ENCODE measurements around the genes ABCF3, ALG3 and POLR2H.

- RRBS: 2% methylated on average over 28 of the region's 70 CpGs
Measured at GRCh38 chr3:184185076-184186261, at the start of gene ABCF3. ABCF3 (plus strand) TSS chr3:184186199.

DNA sequence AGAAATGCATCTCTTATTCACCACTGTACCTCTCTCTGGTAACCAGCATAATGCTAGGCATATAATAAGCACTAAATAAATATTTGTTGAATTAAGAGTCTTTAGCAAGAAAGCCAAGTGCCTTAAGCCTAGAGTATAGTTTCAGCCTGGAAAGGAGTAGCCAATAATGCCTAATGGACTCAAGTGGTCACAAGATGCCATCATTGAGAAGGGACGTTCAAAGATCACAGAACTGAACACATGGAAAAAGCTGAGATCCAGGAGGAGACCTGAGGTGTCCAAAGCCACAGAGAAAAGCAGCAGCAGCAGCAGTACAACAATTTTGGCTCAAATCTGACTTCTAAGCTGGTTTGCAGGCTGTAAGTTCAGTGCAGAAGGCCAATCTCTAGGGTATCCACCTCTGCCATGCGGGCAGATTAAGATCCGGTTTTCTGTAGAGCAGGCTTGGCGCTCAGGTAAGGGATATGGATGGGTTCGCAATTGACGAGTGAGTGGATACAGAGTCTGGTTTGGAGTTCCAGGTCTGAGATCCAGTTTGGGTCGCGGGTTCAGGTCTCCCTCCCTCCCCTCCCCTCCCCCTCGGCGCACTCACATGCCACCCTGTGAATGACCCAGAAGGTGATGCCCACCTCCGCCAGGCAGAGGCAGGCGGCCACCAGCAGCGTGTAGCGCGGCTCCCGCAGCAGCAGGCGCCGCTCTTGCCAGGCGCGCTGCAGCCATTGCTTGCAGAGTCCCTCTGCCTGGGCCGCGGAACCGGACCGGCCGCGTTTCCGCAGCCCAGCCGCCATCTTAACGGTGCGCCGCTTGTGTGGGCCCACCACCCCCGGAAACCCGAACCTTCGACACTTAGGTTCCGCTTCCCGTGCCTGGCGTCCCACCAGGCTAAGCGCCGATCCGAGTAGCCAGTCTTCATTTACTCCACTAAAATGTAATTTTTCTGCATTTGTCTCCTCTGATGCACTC lies at the start of gene ALG3:
Gene ALG3, minus strand, starts transcription at position 810 of the 963 bp plus-strand sequence.
- RRBS: 2% methylated on average over 4 of the region's 40 CpGs

DNA sequence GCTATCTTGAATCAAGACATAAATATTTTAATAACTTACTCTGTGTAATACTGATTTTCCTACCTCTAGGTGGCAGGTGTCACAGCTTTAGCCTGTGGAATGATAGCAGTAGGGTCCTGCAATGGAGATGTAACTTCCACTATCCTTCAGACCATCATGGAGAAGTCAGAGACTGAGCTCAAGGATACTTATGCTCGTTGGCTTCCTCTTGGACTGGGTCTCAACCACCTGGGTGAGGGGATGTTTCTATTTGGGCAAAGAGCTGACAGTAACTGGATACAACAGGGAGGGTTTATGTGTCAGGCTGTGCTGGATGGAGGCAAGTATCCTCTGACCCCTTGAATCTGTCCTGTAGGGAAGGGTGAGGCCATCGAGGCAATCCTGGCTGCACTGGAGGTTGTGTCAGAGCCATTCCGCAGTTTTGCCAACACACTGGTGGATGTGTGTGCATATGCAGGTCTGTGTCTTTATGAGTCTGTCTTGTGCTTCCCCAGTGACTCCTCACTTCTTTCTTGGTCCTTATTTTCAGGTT lies 6.7 kb downstream of the PSMD2 start:
- RRBS: no CpG with 5 or more reads among the region's 3 CpGs

- RRBS: 14% methylated on average over 2 of the region's 12 CpGs
Measured at GRCh38 chr3:184315891-184316240, 1.5 kb downstream of the EIF4G1 start.

- RRBS: no CpG with 5 or more reads among the region's 6 CpGs
Measured at GRCh38 chr3:184317165-184317571, 2.8 kb downstream of the EIF4G1 start.

DNA sequence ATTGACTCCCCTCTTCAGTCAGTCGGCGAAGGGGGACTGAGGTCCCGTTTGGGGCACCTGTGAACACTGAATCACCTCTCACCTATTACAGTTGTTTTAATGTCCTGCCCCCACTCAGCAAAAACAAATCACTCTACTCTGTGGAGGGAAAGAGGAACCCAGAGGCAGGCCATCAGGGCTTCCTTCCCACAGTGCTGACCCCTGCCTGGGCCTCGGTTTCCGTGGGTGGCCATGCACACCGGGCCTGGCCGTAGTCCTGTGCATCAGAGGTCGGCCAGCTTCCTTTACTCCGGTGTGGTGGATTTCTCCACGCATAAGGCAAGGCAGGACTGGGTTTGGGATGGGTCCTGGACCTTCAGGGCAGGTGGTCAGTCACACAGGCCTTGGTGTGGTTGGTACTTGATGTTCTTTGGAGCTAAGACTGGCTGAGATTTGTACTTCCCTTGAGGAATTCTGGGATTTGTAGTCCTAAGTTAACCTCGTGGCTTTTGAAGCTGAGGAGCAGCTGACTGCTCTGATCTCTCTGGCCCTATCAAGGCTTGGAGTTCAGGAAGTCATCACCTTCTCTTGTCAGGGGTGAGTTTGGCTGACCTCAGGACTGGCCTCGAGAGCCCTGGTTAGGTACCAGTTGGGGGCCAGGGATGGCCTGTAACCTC lies 639 bp upstream of the FAM131A start:
- RRBS: 12% methylated on average over 4 of the region's 12 CpGs

GRCh38 chr3:184347417-184348115 lies 10.2 kb downstream of the FAM131A start:
- RRBS: no CpG with 5 or more reads among the region's 10 CpGs

- RRBS: 3% methylated on average over 34 of the region's 57 CpGs
Measured at GRCh38 chr3:184361534-184361976, at the start of gene POLR2H. POLR2H (plus strand) TSS chr3:184361710.

- RRBS: 8% methylated on average over 4 of the region's 19 CpGs
Measured at GRCh38 chr3:184492213-184492535, 69.4 kb upstream of the EPHB3 start.

GRCh38 chr3:184651974-184652411 lies 59.9 kb downstream of the MAGEF1 start:
- RRBS: no CpG with 5 or more reads among the region's 7 CpGs

GRCh38 chr3:184846460-184846796 lies 34.5 kb downstream of the VPS8 start:
- RRBS: no CpG with 5 or more reads among the region's 5 CpGs

DNA sequence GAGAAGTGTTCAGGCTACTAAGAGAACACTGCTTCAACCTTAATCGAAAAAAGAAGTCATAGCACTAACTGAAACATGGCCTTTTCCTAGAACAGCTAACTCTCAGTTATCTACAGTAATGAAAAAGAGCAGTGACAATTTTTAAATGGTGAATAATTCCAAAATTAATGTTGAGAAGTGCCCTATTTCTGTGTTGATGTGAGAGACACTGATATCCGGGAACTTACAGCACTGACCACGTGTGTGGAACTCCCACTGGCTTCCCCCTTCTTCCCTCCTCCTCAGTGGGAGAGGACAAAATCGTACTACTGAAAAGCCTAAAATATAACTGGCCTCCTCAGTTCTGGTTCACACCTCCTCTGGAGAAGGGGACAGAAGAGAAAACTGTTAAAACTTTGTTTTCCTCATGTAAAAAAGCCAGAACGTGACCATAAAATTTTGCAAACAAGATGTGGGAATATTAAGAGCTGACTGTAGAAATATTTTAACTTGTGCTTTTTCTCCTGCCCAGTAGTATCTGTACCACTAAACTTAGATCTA lies 74.5 kb downstream of the C3orf70 start:
- RRBS: no CpG with 5 or more reads among the region's 5 CpGs

DNA sequence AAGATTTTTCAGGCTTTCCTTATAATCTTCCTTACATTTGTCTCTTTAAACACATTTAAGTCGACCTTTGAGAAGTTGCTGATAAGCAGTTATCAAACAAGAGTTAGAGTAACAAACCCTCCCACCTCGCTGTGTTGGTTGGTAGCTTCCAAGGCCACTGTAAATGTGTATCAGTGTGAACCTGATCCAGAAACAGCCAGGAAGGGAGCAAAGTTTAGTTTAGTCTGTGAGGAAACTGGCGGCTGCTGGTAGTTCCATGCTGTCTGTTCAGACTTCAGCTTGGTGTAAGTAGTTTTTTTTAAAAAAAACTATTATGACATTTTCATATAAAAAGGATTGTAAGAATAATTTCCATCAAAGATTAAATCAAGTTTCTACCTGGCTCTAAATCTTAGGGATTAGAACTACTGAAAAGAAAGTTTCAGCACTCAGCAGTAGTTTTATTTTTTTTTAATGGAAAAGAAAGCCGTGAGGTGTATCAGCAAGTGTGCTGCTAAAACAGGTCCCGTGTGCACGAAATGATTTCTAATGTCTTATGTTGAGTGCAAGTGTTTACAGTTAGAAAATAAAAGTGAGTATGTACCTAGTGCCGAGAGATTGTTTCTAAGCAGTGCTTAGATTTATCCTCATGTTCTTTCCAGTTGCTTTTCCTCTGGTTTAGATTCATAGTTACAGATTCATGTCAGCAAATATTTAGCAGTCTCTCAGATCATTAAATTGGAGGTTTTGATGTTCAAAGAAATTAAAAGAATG lies 34.1 kb upstream of the MAP3K13 start:
- RRBS: no CpG with 5 or more reads among the region's 7 CpGs

GRCh38 chr3:185361889-185362464 lies 959 bp upstream of the MAP3K13 start:
- RRBS: no CpG with 5 or more reads among the region's 3 CpGs

- RRBS: no CpG with 5 or more reads among the region's 2 CpGs
Measured at GRCh38 chr3:185503484-185504194, 4.8 kb upstream of the TMEM41A start.

GRCh38 chr3:185558288-185558900 lies 6.0 kb upstream of the LIPH start:
- RRBS: no CpG with 5 or more reads among the region's 3 CpGs

GRCh38 chr3:185608143-185608756 lies 22.2 kb downstream of the SENP2 start:
- RRBS: no CpG with 5 or more reads among the region's 4 CpGs

DNA sequence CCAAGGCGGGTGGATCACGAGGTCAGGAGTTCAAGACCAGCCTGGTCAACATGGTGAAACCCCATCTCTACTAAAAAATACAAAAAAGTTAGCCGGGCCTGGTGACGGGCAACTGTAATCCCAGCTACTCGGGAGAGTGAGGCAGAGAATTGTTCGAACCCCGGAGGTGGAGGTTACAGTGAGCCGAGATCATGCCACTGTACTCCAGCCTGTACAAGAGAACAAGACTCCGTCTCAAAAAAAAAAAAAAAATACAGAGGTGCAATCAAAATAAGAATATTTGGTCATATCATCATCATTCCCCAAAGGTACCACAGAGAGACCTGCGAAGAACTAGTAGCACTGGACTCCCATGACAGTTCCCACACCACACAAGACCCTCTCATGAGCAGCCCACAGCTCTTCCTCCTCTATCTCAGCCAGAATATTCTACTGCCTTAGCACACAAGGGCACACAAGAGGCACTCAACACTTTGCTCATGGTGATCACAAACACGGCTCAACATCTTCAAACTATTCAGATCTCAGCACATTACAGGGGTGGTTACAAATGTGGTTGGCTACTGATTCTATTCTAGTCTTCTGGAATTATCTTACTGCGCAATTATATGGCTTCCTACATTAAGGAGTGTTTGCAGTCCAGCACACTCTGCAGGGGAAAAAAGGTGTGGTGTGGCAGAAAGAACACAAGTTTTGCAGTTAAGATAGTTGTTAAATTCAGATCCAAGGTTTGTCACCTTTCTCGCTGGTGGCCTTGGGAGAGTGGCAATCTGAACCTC lies 32.1 kb downstream of the IGF2BP2 start:
- RRBS: 98% methylated on average over 3 of the region's 13 CpGs

DNA sequence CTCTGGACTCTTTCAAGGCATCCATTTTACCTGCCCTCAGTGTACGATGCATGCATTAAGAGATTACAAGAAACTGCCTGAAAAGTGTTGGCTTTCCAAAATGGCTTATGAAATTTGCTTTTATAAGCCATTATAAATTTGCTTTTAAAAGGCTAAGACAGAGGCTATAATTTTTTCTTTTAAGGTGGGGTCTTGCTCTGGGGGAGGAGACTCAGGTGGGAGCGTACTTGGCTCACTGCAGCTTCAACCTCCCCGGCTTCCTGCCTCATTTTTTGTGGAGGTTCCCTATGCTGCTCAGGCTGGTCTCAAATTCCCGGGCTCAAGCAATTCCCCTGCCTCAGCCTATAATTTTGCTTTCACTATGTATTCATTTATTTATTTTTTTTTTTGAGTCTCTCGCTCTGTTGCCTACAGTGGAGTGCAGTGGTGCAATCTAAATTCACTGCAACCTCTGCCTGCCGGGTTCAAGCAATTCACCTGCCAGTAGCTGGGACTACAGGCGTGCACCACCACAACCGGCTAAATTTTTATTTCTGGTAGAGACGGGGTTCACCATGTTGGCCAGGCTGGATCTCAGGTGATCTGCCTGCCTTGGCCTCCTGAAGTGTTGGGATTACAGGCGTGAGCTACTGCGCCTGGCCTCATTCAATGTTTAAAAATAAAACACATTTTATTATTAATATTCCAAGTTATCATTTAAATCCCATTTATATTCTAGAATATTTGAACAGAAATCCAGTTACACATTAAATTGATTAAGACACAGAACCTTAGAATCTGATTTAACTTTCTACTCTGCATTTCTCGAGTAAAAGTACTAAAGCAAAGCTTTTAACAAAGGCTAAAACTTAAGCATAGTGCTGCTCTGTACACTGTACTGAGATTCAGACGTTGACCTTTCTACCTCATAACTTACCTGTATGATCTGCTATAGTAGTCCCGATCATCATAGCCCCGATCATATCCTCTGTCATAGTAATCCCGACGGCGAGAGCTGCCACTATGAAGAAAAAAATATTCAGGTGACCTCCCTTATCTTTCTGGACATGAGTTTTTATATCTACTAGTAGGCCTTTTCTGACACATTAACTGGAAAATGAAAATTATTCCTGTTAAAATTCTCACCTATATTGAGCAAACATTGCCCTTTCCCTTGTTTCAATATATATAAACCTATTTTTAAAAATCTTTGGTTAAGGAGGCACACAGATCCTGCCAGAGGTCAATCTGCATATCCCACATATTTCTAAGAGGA lies 17.2 kb downstream of the TRA2B start:
- RRBS: 100% methylated on average over 1 of the region's 18 CpGs

GRCh38 chr3:185924894-185925609 lies 12.8 kb downstream of the TRA2B start:
- RRBS: no CpG with 5 or more reads among the region's 16 CpGs

Measured in epidermal melanocyte (primary cell).